ENCODE measurements around a stretch of chr6.

DNA sequence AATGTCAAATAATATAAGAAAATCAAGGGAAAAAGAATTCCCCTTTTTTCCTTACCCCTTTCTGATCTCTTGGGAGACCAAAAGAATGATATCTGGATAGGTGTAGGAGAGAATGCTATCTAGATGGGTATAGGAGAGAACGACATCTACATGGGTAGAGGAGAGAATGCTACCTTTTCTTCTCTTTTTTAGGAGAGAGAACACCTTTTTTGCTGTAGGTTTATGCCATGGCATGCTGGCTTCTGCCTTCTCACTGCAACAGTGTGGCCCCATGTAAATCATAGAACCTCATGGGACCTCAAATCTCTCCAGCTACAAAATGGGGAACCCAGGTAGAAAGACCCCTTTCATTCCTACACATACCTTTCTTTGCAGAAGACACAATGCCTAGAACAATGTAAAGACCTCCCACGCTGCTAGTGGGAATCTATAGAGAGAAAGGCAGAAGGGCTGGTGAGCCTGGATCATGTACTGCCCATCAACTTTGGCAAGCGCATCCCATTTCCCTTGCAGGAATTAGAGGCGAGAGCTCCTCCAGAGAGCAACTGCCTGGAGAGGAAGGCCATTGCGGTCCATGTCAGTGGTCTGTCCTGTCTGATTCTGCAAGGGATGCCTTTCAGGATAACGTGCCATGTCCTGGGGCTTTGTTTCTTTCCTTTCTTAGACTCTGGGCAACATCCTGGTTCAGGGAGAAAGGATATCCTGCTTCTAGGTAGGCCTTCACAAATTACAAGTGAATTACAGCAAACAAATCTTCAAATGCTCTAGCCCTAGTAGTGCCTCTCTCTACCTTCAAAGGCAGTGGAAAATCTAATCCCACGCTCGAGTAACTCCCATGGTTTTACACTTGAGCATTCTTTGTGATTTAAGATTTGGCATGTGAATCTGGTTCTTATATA, 38.3 kb downstream of the GCNT2 start:
- PRO-cap = no peak

GRCh38 chr6:10583206-10584066, 62.3 kb downstream of the GCNT2 start:
- PRO-cap = no peak

- PRO-cap = no peak
Measured at GRCh38 chr6:11143808-11144199, 32.3 kb upstream of the ERVFRD-1 start.

DNA sequence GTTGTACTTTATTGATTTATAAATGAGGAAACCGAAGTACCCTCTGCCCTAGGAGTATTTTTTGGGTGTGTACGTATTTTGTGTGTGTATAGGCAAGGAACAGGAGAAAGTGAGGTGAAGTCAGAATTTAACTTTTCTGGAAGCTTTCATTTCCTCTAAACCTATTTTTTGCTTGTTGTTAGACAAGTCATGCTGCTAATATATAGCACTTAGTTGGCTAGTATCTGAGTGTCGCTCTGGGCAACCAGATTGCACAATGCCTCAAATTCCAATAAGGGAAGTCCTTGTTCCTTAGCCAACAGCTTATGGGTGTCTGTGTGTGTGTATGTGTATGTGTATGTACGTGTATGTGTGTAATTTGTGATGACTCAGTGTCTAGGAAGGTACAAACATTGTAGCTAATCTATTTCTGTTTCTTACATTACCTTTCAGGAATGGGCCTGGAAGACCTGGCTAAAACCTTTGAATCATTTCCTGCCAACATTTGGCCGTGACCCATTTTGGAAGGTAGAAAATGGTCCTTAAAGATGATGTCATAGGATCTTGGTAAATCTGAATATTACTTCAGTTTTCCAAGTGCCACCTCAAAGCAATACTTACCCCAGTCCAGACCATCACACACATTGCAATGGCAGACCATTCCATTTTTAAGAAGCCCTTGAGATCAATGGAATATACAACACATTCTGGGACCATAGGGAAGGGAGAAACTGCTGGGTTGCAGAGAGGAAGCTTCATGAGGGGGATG, 25.3 kb downstream of the NEDD9 start:
- PRO-cap = no peak

- PRO-cap = unidirectional peak, plus-strand start at chr6:11270636
Measured at GRCh38 chr6:11270279-11270907, 37.9 kb upstream of the NEDD9 start.

DNA sequence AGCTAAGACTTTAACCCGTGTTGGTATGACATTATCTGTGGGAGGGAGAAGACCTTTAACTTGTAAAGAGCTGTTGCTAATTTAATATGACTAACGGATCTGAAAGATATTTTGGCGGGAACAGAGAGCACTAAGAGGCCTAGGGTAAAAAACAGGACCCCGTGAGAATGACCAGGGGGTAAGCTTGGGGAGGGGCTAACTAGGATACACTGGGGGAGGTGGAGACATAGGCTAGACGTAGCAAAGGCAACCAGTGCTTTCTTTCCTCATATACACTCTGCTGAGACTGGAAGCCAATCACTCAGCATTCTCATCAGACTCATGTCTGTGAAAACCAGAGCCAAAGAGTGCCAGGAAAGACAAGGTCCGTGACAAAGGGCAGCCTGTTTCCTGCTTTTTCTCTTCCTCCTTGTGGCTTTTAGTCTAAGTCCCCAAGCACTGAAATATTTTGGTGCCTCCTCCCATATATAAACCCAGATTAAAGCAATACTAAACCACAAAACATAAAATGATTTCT, 97.9 kb upstream of the NEDD9 start:
- PRO-cap = no peak

DNA sequence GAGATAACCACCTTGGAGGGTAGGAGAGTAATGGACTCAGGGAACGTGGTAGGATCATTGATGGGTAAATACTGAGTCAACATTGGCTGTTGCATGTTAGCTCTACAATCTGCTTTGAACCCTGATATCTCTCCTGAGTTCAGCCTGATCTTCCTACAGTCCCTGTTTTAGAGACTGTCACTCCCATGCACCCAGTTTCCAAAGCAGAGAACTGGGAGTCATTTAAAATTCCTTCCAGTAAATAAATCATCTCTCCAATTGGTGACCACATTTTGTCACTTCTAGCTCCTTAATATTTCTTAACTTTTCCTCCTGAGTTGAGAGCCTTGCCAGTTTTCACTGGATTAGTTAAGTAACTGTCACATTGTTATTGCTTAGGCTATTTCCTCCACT, 139.0 kb upstream of the TMEM170B start:
- PRO-cap = no peak

DNA sequence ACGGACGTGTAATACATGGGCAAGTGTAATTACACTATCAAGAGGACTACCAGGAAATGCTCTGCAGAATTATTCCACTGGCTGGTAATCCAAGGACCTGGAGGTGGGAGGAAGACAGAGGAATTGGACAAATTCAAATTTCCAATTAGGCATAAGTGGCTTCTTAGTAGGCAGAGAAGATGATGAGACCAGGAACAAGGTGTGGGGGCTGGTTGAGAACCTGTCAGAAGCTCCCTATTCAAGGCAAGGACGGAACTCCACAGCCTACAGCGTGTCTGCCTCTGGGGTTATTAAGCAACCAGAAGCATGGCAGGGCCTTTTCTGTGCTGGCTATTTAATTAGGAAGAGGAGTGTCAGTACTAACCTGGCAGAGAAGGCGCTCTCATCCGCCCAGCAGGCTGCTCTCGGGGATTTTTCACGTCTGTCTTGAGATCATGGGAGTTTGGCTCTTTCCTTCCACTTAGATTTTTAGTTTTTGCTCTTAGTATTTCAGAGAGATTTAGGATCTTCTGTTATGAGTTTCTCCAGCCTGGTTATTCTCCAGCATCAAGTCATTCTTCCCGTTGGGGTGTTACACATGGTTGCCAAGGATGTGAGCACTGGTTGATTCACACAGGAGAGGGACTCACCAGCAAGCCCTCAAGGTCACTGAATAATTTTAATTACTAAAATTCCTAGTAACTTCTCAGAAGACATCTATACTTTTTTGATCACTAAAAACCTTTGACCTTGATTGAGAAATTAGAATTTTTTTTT, 23.9 kb downstream of the ADTRP start:
- PRO-cap = no peak

- PRO-cap = no peak
Measured at GRCh38 chr6:12007524-12008249, 4.4 kb upstream of the HIVEP1 start.

DNA sequence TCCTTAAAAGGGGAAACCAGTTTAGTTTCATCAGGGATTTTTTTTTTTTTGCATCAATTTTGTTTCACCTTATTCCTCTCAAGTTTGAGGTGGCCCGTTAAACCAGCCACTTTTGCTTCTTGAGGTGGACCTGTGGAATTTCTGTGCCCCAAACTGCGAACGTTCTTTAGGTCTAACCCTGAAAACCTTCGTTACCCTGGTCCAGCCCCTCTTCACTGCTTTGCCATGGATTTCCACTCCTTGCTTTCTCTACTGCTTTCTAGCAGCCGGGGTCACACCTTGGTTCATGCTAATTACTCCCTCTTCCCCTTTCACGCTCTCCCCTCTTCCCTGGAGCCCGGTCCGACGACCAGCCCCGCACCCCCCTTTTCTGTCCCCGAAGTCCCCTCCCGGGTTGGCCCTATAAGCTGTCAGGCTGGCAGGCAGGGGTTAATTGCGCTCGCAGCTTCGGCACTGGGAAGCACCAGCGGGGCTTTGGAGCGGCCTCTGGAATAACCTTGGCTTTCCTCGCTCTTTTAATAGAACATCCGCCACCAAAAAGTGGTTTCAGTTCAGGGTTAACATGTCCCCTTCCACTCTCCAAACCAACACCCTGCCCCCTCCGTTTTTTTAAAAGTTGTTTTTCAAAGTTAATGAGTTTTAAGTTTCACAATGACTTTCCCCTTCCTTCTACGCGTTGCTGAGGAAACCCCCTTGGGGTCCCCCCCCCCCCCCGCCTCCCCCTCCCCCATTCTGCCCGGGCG, 1.4 kb upstream of the HIVEP1 start:
- PRO-cap = no peak

GRCh38 chr6:12013992-12014490, 1.9 kb downstream of the HIVEP1 start:
- PRO-cap = unidirectional peak, minus-strand start at chr6:12014272

DNA sequence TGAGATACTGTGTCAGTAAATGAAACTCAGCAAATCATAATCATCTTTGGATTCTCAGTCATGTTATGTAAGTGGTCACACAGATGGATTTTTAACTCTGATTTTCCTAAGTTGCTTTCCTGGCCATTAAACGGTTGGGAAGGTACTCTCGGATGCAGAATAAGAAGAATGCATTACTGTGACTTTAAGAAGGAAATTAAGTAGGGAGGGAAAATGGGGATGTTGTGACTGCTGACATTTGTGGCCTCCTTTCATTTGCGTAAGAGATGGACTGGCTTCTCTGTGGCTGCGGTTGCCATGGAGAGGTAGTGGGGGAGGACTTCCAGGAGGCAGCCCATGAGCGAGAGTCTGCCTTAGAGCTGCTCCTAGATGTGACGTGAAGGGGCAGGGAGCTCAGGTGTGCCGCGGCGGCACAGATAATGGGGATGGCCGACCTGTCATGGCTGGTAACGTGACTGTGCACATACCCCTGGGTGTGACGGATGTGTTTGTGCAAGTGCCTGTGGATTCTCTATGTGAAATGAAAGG, 48.6 kb downstream of the HIVEP1 start:
- PRO-cap = no peak

GRCh38 chr6:12313724-12314514, 23.8 kb downstream of the EDN1 start:
- PRO-cap = no peak

DNA sequence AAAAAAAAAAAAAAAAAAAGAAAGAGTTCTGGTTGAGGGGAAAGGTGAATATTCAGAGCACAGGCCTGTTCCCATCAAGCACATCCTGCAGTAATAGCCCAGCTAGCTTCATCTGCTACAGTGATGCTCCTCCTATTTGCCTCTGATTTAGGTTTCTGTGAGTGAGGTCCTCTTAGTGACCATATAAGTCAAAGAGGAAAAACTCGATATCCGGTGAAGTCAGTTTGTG, 33.8 kb downstream of the EDN1 start:
- PRO-cap = no peak

- PRO-cap = no peak
Measured at GRCh38 chr6:12749555-12750642, 33.3 kb downstream of the PHACTR1 start.

DNA sequence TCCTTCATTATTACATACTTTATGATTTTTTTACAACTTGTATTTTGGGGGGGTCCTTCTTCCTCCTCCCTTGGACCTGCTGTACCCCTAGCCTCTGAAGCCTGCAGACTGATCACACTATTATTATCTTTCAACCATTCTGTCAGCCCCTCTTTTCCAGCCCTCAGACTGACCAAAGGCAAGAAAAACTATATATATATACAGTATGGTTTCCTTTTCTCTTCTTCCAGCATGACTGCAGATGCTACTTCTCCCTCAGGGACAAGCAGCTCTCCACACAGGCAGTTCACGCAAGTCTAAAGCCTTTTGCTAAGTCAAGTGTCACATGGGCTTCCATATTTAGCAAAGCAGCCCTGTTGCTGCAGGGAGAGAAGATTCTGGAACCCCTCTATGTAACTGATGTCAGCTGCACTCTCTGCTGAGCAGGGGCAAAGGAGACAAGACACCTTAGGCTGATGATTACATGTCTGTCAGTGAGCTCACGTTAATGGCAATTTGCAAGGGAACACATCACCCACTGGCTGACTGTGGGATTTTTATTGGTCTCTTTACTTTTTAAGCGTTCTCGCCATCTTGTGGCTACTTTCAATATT, 177.0 kb downstream of the PHACTR1 start:
- PRO-cap = no peak

DNA sequence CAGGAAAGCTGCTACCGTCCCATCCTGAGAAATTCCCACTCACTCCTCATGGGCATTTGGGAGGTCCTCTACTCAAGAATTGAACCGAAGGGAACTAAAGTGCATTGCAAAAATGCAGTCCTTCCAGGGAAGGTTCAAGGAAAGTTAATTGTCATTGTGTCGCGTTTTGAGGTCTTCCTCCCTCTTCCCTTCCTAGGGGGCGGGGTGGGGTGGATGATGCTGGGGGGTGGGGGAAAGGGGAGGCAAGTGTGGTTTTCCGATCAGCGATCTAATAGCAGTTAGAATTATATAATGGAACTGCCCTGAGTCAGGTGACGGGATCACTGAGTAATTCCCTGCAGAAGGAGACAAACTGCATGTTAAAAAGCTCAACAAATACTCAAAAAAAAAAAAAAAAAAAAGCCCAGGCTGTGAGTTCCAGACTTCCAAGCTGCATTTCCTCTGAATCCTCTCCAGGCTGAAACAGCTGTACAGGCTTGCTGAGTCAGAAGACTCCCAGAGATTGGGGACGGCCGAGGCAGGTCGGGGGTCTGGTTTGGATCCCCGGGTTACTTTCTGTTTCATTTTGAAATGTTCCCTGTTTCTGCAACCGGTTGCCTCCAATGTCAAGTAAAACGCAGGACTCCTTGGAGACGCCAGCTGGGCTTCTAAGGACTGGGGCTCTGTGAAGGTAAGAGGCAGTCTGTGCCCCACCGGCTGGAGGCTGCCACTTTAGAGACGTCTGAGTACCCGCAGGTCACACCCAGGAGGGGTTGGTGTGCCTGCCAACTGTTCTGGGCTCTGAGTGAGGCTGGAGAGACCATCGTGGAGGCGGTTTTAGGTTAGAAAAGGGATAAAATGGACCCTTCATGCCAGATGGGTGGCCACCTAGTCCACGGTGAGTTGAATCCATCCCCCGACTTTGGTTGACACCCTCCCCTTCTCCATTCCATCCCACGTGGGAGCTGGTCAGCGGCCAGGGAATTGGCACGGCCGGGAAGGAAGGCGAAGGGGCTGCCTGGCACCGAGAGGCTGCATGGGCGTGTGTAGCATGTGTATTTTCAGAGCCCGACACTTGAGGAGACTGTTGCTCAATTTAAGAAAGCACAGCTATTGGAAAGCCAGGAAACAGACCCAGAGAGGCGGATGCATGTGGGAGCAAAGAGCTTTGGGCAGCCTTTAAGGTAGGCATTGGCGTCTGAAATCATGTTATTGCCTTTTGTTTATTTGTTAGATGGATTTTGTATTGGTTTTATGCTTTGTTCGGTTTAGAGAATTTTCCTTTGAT, 240.7 kb downstream of the PHACTR1 start:
- PRO-cap = bidirectional peak, plus-strand start at position 1,103 of the sequence, minus-strand start at position 1,027 of the sequence

DNA sequence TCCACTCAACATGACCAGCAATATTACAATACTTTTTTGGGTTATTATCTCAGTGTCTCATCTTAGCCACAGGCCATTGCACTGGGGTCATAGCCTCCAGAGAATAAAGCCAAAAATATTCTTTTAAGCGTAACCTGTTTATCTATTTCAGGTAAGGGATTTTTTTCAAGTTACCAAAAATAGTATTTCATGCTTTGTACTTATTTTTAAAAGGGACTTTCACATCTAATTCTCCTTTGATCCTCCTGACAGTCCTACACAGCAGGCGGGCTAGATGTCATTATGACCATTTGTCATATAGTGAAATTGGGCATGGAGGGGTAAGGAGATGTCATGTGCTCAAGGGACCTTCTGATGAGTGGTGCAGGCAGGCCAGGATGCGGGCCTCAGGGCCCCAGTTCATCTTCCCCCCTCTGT, 69.0 kb downstream of the TBC1D7 start:
- PRO-cap = no peak

DNA sequence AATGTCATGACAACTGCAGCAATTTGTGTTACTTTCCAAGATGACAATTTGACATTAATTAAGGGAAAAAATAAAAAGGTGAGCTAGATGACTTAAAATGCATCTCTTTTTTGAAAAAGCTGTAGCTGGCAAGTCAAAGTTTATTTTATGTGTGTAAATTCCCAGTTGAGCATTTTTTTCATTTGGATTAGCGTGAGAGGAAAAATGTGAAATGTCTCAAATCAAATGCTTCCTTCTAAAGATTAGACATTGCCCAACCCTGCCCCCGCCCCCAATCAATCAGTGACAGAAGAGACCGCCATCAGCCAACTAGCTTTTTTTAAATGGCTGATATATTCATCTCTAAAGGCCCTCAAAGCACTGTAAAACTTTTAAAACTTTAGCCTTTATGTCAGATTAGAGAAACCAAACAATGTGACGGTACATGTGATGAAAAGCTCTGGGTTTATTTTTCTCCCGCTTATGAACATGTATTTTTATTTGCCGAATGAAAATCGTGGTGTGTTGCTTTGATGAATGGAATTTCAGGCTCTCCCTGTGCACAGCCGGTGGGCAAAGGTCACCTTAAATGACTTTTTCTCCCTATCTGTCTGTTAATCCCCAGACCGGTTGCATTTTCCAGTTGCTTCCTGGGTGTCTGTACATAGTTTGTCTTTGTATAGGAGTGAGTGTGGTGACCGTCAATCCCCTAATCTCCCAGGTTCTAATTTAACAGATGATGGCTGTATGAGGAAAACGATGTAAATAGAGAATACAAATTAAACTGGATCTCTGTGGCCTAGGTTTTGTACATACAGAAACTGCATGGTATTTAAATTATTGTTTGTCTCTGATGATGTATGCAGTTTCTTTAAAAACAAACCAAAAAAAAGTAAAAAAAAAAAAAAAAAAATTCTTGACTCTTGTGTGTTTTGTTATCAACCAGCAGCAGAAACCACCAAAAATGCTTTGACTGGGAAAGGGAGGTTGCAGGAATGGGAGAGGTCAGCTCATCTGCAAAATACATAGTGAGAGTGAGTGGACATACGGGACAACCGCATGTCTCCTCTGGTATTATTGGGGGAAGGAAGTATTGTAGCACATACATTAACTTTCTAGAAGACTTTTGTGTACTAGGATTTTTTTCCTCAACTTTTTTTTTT, 38.4 kb downstream of the TBC1D7 start:
- PRO-cap = no peak

DNA sequence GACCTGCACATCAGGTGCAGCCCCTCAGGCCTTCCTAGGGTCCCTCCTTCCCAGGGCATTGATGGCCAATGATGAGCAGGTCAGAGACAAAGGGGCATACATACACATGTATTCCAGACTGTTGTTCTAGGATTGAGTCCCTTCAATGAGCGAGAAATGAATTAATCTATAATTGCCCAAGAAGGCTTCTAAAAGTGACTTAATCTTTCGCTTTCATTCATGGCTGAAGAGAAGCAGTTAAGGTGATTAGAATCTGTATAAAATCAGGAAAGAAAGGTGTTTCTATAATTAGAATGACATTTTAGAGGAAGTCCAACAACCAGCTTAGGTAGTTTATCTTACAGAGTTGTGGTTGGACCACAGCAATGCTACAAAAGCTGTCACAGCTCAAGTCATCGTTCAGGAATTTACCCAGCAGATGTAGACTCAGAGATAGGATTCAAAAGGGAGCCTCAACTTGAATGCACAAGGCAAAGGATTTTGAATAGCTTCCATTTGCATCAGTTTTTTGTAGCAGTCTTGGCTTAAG, 27.0 kb upstream of the TBC1D7 start:
- PRO-cap = no peak

Data from tibial artery (tissue), 1 donor.